Psoas muscle (tissue), 2 donors: Measurements from ENCODE around the gene OR2V1.

DNA sequence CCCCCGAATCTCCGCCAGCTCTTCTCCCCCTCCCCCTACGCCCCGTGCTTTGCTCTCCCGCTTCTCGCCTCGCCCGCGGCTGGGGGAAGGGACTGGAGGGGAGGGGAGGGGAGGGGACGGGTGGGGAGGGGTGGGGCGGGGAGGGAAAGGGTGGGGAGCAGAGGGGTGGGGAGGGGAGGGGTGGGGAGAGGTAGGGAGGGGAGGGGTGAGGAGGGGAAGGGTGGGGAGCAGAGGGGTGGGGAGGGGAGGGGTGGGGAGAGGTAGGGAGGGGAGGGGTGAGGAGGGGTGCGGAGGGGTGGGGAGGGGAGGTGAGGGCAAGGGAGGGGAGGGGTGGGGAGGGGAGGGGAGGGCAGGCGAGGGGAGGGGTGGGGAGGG, 32.8 kb downstream of the OR2V1 start:
- PRO-cap, 2 experiments = no peak in any of the 2 experiments

DNA sequence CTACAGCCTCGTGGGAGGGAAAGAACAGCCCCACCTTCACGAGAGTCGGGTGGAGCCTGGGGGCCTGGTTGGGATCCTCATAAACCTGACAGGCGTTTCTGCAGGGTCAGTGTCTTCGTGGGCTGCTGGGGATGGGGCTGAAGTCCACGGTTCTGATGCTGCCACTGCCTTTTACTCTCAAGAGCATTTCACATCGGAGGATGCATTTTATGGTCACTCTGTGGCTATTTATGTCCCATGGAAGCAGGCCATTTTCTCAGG, at the start of gene OR2V1:
TSS of gene OR2V1 (minus strand) at position 154 of the 261 bp plus-strand sequence.
- PRO-cap, 2 experiments = no peak in any of the 2 experiments

- PRO-cap, 2 experiments = no peak in any of the 2 experiments
Observed at GRCh38 chr5:181233318-181233919, 10.3 kb downstream of the RACK1 start.

GRCh38 chr5:181259202-181260355, 1.4 kb downstream of the TRIM52 start:
- PRO-cap, 2 experiments = no peak in any of the 2 experiments

DNA sequence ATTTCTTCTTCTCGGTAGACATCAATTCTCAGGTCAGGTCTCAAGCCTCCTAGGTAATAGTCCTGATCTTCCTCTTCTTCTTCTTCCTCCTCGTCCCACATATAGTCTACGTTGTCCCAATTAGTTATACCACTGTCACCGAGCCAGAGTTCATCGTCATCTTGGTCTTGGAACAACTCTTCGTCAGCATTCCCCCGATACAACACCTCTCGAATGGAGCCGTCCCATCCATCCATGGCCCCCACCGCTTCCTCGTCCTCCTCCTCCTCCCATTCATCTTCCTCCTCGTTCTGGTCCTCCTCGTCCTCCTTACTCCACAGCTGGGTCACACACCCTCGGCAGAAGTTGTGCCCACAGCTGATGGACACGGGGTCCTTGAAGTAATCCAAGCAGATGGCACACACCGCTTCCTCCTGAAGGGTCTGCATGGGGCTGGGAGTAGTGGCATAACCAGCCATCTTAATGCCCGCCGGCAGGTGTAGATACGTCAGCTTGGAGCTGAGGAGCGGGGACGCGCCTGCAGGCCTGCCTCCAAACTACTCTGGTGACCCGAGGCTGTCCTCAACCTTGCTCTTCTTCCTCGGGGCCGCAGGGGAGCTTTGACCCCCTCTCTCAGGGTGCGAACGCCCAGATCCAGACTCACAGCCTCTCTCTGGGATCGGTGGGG, 454 bp downstream of the TRIM52 start:
- PRO-cap, 2 experiments = no peak in any of the 2 experiments